Measurements from ENCODE around the gene TICAM2.

GRCh38 chr5:114135357-114135556 lies 226.6 kb upstream of the KCNN2 start:
- PRO-cap: no peak

DNA sequence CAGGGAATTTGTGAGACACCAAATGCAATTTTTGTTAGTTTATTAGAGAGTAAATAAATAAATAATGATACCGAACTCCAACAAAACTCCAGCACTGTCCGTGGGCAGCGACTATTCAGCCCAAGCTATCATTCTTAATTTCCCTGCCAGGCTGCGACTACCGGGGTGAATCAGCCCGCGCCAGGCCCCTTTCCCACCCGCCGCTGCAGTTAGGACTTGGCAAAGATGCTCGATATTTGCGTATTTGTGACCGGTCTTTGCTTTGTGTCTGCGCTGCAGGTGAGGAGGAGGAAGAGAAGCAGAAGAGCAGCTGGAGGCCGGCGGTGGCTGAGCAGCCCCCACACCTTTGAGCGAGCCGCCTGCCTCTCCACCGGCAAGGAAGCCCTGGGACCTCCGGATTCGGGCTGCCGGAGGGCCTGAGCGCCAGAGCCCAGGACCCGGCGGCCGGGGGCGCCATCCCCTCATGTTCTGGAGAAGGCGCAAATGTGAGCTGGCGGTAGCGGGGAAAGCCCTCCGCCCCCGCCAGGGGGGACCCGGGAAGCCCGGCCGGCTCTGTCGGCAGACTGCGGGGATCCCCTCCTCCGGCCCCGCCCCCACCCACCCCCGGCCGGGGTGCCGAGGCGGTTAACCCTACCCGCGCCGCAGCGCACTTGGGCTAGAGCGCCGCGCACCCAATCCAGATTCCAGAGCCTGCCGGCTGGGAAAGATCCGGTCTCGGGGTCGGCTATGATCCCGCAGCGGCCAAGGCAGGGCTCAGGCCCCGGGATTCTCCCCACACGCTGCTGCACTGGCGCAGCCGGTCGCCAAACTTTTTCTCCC lies 995 bp upstream of the KCNN2 start:
- PRO-cap: no peak

DNA sequence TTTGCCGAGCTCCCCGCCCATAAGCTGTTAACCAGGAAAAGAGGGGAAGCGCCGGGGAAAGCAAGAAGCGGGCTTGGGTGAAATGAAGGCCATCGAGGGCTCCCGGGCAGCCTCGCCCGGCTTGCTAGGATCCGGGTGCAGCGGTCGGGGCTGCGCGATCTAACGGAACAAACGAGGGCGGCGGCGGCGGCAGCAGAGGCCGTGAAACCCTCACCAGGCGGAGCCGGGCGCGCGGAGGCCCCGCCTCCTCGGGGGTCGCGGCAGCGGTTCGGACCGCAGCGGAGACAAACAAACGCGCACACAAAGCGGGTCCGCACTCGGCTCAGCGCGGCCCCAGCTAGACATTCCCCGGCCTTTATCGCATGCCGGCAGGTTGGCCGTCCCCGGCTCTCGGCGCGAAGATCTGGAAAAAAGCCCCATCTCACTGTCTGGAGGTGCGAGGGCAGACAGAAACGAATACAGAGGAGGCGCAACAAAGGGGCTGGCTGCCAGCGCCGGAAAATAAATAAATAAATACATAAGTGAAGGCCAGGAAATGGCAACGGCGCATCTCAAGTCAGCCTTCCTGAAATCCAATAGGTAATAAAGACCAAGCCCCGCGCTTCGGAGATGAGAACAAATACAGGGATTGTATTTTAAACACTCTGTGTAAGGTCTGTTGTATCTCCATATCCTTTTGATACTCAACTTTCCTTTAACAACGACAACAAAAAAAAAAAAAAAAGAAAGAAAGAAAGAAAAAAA lies 10.6 kb upstream of the TRIM36 start:
- PRO-cap: no peak

GRCh38 chr5:115193718-115194072 lies 24.0 kb upstream of the TRIM36 start:
- PRO-cap: no peak

GRCh38 chr5:115456569-115457036 lies 88.0 kb downstream of the FEM1C start:
- PRO-cap: no peak

DNA sequence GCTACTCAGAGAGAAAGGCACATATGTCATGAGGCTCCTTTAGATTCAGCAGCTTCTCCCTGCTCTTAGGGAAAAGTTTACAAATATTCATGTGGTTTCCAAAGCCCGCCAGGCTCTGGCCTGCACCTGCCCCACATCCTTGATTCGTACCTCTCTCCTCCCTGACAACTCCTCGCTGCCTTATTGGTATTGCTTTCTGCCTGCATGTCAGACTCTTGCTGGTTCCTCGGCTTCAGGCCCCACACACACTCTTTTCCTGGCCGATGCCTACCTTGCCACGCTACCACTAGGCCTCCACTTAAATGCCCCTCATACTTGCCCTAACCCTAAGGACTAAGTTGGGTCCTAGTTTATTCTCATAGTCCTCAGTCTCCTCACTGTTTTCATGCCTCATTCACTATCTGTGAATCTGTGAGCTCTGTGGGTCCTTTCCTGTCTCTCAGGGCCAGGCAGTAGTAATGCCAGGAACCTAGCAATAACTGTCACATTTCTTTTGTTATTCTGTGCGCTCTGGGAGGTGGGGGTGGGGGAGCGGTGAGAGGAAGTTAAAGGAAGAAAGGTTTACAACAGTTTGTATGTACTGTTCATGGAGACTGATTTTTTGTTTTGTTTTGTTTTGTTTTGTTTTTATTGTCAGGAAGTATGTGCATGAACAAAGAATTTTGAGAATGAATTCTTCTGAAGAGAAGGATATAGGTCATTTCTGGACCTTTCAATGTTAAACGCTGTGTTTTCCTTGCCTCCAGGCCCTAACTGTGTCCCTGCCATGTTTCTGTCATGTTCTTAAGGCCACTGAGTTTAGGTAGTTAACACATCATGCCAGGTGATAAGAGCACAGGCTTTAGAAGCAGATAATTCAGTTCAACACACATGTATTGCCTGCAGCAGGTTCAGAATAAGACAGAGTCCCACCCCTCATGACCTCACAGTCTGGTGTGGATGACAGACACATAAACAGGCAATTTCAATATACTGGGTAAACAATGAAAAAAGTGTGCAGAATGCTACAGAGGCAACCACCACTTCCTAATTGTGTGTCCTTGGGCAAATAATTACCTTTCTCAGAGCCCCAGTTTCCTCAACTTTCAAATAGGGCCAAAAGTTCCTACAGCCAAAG lies 13.1 kb upstream of the FEM1C start:
- PRO-cap: no peak

- PRO-cap: bidirectional peak, plus-strand start at chr5:115601895, minus-strand start at chr5:115601989; bidirectional peak, plus-strand start at chr5:115602117, minus-strand start at chr5:115602019
Observed at GRCh38 chr5:115601559-115602630, at the start of gene TICAM2. TICAM2 (minus strand) TSS chr5:115602479.

GRCh38 chr5:115647954-115648507 lies 22.2 kb upstream of the TMED7 start:
- PRO-cap: no peak

GRCh38 chr5:116337764-116338567 lies 236.7 kb downstream of the SEMA6A start:
- PRO-cap: no peak

DNA sequence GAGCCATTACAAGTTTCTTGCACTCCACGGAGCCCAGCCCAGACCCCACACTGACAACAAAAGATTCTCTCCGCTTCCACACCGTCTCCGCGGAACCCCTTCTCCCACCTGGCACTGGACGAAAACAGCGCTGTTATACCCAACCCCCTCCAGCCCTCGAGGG lies 1.1 kb downstream of the SEMA6A start:
- PRO-cap: no peak

DNA sequence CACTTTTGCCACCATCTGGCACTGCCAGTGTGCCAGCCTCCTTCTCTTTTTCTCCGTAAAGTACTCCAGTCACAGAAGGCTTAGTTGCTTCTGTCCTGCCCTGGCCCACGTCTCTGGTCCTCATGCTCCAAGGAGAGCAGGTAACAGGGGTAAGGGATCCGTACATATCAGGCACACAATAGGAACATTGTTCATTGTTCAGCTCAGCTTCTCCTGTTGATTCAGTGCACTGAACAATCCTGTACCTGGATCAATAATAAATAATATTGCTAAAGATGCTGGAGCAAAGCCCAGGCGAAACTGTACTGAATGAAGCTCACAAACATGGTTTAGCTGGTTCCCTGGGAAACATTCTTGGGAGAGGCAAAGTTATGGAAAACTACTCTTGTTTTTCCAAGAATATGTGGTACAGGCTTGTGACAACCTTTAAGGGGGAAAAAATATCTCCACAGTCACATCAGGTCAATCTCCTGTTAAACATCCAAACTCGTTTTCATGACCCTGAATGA lies 102.1 kb upstream of the SEMA6A start:
- PRO-cap: no peak

DNA sequence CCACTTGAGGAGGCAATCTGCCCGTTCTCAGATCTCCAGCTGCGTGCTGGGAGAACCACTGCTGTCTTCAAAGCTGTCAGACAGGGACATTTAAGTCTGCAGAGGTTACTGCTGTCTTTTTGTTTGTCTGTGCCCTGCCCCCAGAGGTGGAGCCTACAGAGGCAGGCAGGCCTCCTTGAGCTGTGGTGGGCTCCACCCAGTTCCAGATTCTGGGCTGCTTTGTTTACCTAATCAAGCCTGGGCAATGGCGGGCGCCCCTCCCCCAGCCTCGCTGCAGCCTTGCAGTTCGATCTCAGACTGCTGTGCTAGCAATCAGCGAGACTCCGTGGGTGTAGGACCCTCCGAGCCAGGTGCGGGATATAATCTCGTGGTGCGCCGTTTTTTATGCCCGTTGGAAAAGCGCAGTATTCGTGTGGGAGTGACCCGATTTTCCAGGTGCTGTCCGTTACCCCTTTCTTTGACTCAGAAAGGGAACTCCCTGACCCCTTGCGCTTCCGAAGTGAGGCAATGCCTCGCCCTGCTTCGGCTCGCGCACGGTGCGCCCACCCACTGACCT lies 958.4 kb upstream of the SEMA6A start:
- PRO-cap: no peak

- PRO-cap: no peak
Observed at GRCh38 chr5:119275742-119276194, 80.1 kb upstream of the TNFAIP8 start.

DNA sequence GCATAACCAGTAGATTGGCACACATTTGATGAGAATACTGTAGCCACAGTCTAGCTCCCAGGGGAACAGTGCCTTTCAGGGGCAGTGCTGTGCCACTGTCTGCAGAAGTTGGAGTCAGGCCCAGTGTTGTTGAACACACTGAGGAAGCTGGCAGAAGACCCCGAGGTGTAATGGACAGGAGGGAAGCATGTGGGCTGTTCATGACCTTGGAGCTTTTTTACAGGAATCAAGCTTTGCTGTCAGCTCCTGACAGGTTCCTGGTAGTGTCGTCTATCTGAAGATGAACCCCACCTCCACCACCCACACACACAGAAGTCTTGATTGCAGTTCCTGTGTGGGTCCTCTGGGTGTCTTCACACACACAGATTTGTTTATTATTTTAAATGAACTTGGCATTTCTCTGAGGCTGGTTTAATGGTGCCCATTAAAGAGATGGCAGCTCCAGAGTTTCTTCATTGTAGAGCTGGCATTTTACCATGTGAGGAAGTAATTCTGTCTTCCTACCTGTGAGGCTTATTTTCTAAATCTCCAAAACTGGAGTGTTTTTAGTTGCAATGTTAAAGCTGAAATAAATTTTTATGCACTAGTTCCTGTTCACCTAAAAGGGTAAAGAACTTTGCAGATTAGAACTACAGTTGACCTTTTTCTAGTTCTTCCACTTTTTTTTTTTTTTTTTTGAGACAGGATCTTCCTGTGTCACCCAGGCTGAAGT lies 40.2 kb upstream of the TNFAIP8 start:
- PRO-cap: unidirectional peak, plus-strand start at position 123 of the sequence

- PRO-cap: no peak
Observed at GRCh38 chr5:119343644-119344894, 11.8 kb upstream of the TNFAIP8 start.

- PRO-cap: bidirectional peak, plus-strand start at chr5:119418598, minus-strand start at chr5:119418344
Observed at GRCh38 chr5:119417897-119418440, 34.3 kb upstream of the HSD17B4 start.

DNA sequence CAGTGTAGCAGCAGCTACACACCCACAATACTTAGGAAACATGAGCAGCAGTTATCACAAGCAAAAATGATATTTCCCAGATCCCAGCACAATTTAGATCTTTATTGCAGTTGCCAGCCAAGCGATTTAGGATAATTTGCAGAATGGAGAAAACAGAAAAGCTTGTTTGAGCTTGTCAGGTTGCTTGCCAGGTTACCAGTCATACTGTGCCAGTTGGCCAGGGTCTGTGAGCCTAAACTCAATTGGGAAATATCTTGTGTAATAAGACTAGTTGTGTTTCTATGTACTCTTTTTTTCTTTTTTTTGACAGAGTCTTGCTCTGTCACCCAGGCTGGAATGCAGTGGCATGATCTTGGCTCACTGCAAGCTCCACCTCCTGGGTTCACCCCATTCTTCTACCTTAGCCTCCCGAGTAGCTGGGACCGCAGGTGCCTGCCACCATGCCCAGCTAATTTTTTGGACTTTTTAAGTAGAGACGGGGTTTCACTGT lies 29.7 kb upstream of the HSD17B4 start:
- PRO-cap: no peak

DNA sequence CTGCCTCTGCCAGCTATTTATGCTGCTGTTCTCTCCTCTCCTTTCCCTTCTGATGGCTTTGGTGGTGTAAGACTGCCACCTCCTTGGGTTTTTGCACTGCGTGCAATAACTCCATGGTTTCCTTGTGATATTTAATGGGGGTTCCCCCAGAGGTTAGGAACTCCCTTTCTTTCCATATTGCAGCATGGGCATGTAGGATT lies 24.0 kb upstream of the HSD17B4 start:
- PRO-cap: no peak

- PRO-cap: no peak
Observed at GRCh38 chr5:122020073-122020801, 57.8 kb downstream of the LOX start.

DNA sequence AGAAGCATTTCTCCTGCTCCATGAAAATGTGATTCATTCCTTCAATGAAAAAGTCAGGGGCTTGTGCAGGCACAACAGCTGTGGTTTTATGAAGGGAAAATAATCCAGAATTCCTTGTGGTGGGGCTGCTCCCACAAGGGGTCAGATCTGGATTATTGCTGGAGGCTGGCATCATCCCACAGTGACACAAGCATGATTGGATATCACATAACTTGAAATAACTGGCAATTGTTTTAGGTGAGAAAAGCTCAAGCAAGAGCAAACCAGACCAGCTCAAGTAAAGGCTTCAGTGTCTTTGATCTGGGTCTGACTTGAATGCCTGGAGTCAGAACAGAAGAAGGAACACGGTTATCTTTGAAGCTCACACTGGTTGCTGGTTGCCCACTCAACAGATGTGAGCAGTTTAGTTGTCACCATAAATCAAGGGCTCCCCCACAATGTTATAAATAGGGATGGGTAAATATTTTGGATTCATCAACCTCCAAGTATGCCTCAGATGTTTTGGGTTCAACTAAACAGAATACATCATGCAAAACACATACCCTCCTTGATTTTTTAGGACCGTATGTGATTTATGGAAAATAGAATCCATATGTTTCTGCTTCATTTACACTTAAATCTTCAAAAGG lies 3.1 kb upstream of the ZNF474 start:
- PRO-cap: no peak